Esophagus muscularis mucosa (tissue), 4 donors: ENCODE measurements around the genes KPRP, LCE1F, LCE1E, LCE1C, SPRR2G, PRR9, PGLYRP4 and S100A13.

GRCh38 chr1:151992217-151992930 is 1.3 kb downstream of the S100A10 start:
- PRO-cap: bidirectional peak, plus-strand start at chr1:151992860, minus-strand start at chr1:151992605
- RAMPAGE, long total RNA, 4 experiments: no peak in any of the 4 experiments

- PRO-cap: bidirectional peak, plus-strand start at chr1:152048311, minus-strand start at chr1:152048079
- RAMPAGE, long total RNA, 4 experiments: no peak in any of the 4 experiments
Measured at GRCh38 chr1:152047524-152048488, 11.0 kb upstream of the S100A11 start.

- PRO-cap: no peak
- RAMPAGE, long total RNA, 4 experiments: no peak in any of the 4 experiments
Measured at GRCh38 chr1:152481714-152482740, 28.6 kb upstream of the LCE5A start.

- PRO-cap: no peak
- RAMPAGE, long total RNA, 4 experiments: no peak in any of the 4 experiments
Measured at GRCh38 chr1:152718421-152718804, 909 bp upstream of the C1orf68 start.

GRCh38 chr1:152757785-152758089 is at the start of gene KPRP:
Gene KPRP (plus strand): TSS chr1:152758025.
- PRO-cap: no peak
- RAMPAGE, long total RNA, 4 experiments: no peak in any of the 4 experiments

GRCh38 chr1:152774879-152775373 is at the start of gene LCE1F:
Gene LCE1F (plus strand): TSS chr1:152775140.
- PRO-cap: no peak
- RAMPAGE, long total RNA, 4 experiments: no peak in any of the 4 experiments

DNA sequence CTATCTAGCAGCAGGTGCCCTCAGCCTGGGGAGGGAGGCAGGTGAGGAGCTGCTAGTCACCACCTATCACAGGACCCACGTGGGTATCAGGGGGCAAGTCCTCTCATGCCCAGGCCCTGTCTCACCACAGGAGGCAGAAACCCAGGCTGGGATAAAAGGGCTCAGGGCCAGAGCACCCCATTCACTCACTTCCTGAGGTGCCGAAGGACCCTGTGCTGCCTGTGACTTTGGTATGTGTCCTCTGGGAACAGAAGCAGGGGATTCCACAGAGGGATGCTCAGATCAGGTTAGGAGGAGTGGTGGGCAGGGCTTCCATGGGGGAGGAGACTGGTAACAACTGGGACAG is at the start of gene LCE1E:
Gene LCE1E, plus strand, starts transcription at position 180 of the 346 bp plus-strand sequence.
- PRO-cap: no peak
- RAMPAGE, long total RNA, 4 experiments: no peak in any of the 4 experiments

- PRO-cap: no peak
- RAMPAGE, long total RNA, 4 experiments: no peak in any of the 4 experiments
Measured at GRCh38 chr1:152806475-152806802, at the start of gene LCE1C. Gene LCE1C (minus strand): TSS chr1:152806651.

DNA sequence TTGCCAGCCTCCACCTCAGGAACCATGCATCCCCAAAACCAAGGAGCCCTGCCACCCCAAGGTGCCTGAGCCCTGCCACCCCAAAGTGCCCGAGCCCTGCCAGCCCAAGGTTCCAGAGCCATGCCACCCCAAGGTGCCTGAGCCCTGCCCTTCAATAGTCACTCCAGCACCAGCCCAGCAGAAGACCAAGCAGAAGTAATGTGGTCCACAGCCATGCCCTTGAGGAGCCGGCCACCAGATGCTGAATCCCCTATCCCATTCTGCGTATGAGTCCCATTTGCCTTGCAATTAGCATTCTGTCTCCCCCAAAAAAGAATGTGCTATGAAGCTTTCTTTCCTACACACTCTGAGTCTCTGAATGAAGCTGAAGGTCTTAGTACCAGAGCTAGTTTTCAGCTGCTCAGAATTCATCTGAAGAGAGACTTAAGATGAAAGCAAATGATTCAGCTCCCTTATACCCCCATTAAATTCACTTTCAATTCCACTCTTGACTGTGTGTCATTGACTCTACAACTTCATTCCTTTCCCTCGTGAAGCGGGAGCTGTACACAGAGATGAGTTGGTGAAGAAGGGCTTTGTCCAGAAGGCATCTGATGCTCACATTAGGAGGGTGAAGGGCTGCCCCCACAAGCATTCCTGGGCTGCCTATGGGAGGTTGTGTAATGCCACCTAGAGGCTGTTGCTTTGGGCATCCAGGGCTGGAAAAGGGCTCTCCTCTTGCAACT is 1.6 kb downstream of the SPRR1B start:
- PRO-cap: no peak
- RAMPAGE, long total RNA, 4 experiments: no peak in any of the 4 experiments

GRCh38 chr1:153150659-153151095 is at the start of gene SPRR2G:
Gene SPRR2G (minus strand): TSS chr1:153150890.
- PRO-cap: no peak
- RAMPAGE, long total RNA, 4 experiments: no peak in any of the 4 experiments

DNA sequence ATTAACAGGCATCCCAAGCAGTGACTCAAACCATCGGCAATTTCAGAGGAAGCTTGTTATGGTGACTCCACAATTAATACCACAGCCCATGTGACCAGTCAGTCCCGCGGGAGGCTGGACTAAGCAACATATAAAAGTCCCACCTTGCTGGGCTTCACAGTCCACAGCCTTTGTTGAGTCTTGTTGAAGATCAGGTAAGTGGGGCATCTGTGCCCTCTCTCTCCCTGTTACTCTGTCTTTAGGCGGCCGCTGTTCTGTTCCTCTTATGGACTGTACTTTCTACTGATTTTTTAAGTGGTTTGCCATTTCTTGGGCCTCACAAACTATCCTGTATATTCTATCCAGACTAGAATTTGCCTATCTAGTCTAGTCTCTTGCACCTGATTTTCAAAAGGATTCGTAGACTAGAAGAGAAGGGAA is at the start of gene PRR9:
Gene PRR9, plus strand, starts transcription at position 159 of the 420 bp plus-strand sequence.
- PRO-cap: no peak
- RAMPAGE, long total RNA, 4 experiments: no peak in any of the 4 experiments

- PRO-cap: no peak
- RAMPAGE, long total RNA, 4 experiments: no peak in any of the 4 experiments
Measured at GRCh38 chr1:153348716-153349269, at the start of gene PGLYRP4. Gene PGLYRP4 (minus strand): TSS chr1:153348841.

- PRO-cap: no peak
- RAMPAGE, long total RNA, 4 experiments: no peak in any of the 4 experiments
Measured at GRCh38 chr1:153561249-153561850, 4.3 kb downstream of the S100A2 start.

DNA sequence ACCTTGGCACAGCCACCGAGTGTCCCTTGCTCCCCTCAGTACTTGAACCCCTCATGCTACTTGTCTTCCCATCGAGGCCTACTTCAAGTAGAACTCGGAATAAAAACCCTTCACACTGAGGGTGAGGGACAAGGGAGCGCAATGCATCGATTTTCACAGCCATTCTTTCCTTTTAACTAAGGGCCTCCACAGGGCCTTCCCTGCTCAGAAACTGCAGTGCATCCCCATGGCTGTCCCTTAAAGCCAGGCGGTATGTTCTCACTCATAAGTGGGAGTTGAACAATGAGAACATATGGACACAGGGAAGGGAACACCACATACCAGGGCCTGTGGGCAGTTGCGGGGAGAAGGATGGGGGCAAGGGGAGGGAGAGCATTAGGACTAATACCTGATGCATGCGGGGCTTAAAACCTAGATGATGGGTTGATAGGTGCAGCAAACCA is 1.4 kb upstream of the S100A2 start:
- PRO-cap: no peak
- RAMPAGE, long total RNA, 4 experiments: no peak in any of the 4 experiments

DNA sequence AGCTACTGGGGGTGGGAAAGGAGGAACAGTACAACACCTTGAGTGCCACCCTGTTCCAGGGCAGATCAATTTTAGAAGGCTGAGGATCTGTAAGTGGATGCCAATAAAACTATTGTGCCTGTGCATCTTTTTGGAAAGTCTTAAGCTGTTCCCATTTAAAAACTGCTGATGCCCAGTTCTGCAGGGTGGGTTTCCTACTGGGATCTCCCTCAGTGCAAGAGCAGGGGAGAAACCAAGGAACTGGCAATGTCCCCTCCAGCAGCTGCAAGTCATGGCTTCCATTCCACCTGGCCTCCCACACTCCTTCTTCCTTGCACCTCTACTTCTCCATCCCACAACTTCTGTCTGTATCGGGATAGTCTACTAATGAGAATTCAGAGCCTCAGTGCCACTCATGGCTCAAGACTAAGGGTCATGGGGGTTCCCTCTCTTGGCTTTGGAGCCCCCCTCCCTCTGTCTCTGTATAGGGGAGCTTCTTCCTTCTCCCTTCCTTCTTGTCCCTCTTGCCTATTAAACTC is 9.6 kb downstream of the S100A16 start:
- PRO-cap: no peak
- RAMPAGE, long total RNA, 4 experiments: no peak in any of the 4 experiments

GRCh38 chr1:153626863-153627769 is at the start of gene S100A13:
Gene S100A13 (minus strand): TSS chr1:153627505.
- PRO-cap: bidirectional peak, plus-strand start at chr1:153627049, minus-strand start at chr1:153626957; bidirectional peak, plus-strand start at chr1:153627401, minus-strand start at chr1:153627349; unidirectional peak, minus-strand start at chr1:153627577
- RAMPAGE, long total RNA, 4 experiments: start-site peak on the minus strand in 4 of 4 experiments, at chr1:153626963-153627580 at its widest, 24 to 581 reads per replicate

DNA sequence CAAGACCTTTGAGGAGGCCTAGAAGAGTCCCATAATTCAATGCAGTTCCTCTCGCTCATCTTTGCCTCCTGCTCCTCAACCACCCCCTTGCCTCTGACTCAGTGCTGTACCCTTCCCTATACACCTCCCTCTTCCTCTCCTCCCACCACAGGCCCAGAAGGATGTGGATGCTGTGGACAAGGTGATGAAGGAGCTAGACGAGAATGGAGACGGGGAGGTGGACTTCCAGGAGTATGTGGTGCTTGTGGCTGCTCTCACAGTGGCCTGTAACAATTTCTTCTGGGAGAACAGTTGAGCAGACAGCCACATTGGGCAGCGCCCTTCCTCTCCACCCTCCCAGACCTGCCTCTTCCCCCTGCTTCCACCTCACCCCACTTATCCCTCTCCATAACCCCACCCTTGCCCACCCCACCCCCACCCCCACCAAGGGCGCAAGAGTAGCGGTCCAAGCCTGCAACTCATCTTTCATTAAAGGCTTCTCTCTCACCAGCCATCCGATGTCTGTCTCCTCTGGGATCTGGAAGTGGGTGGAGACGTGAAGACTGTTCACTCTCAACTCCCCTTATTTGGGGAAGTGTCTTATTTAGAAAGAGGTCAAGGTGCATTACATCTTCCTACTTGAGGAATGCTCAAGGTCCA is 2.2 kb upstream of the CHTOP start:
- PRO-cap: no peak
- RAMPAGE, long total RNA, 4 experiments: no peak in any of the 4 experiments

GRCh38 chr1:153641782-153642540 is 8.1 kb downstream of the CHTOP start:
- PRO-cap: no peak
- RAMPAGE, long total RNA, 4 experiments: no peak in any of the 4 experiments

GRCh38 chr1:153671371-153672440 is 913 bp upstream of the ILF2 start:
- PRO-cap: no peak
- RAMPAGE, long total RNA, 4 experiments: no peak in any of the 4 experiments

GRCh38 chr1:153683306-153683948 is 4.9 kb downstream of the NPR1 start:
- PRO-cap: no peak
- RAMPAGE, long total RNA, 4 experiments: no peak in any of the 4 experiments